Skeletal muscle cell (primary cell): Measurements from ENCODE around the genes HAND2 and SPATA4.

DNA sequence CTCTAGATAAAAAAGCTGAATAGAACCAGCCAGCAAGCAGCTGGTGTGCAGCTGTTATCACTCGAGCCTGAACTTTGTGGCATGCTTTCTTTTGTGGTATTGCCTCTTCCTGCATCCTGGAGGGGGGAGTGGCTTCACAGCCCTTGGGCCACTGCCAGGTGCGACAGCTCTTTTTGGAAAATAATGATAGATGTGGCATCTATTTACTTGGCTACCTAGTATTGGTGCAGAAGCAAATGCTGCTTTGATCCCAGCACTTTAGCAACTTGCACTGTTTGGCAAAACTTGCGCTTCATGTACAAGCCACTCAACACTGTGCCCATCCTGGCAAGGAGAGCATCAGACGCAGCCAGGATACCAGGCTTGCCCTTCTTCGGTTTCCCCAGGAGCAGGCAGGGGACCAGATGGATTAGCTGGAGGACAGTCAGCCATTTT is 69.4 kb downstream of the HMGB2 start:
- RRBS = no CpG with 5 or more reads among the region's 5 CpGs

DNA sequence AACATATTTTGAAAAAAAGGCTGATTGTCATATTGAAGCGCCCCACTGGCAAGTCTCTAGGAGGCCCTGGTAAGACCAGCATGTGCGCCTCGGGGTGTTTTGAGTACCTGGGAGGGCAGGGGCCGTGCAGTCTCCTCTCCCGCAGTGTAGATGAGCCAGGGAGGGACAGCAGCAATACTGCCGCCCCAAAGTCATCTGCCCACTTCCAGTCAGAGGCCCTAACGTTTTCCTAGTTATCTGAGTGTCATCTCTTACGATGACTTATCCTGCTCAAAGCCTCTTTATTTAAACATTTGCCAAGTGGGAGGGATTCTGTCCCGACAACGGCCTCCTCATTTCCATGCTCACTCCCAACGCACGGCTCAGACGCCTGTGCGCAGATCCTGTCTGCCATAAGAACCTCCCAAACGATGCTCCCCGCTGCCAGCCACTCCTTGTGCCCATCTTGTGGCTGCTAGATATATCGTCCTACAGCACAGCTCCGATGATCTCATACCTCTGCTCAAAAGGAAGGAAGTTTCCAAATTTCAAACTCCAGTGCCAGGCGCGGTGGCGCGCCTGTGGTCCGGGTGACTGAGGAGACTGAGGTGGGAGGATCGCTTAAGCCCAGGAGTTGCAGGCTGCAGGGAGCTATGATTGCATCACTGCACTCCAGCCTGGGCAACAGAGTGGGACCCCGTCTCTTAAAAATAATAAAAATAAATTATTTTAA is 17.2 kb upstream of the SCRG1 start:
- RRBS = no CpG with 5 or more reads among the region's 25 CpGs

DNA sequence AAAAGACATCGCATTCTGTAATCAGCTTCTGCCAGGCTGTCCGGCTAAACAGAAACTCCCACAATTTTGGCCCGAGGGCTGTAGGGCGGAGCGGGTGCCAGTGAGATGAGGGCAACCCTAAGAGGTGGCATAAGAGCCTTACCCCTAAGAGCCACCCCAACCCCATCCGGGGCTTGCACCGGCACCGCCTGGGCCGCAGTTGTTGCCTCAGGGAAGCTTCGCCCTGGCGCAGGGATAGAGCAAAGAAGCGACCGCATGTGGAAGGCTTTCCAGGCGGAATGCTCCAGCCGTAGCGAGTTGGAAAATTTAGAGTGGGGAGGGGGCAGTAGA is 8.3 kb downstream of the HAND2 start:
- RRBS = no CpG with 5 or more reads among the region's 16 CpGs

DNA sequence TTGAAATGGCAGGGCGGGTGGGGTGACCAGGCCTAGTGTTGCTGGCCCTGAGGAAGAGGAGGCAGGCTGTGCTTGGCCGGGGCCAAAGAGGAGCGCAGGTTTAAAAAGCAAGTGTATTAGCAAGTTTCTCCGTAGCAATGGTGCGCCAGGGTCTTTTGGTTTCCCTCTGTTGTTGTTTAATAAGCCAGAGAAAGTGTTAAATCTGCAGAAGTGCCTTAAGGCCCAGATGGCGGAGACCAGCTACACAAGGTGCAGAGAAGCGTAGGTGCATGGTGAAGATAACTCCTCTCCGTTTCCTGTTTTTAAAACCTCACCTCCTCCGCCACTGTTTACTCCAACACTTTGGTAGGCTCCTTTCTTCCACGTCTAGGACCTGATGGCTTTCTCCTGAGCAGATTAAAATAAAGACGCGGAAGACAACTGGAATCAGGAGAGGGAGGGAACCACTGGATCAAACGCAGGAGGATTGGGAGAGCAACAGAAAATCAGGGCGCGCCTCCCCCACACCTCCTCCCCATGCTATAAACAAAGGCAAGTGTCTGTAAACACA is 5.3 kb downstream of the HAND2 start:
- RRBS = no CpG with 5 or more reads among the region's 15 CpGs

- RRBS = 3% methylated on average over 2 of the region's 54 CpGs
These were observed at the start of gene HAND2 for GRCh38 chr4:173529902-173530853. Gene HAND2 (minus strand): TSS chr4:173530229.

DNA sequence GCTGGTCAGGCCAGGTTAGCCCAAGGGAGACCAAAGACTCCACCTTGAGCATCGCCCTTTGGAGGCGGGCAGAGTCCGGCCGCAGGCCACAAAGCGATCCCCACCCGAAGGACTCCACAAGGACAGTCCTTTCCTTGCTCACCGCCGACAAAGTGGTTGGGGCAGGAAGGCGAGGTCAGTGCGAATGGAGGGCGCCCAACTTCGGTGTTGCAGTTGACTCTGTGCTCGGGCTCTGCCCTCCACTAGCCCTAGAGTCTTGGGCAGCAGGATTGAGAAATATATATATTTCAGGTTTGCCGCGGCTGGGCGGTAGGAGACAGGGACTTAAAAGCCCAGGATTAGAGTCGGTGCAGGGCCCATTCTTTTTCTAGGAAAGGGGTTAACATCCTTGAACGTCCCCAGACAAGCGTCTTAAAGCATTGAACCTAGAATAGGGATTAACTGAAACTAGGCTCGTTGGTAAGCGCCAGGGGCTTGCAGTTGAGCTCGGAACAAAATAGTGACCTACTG is 1.6 kb upstream of the HAND2 start:
- RRBS = no CpG with 5 or more reads among the region's 22 CpGs

- RRBS = no CpG with 5 or more reads among the region's 28 CpGs
These were observed 78.7 kb upstream of the HAND2 start for GRCh38 chr4:173608440-173609376.

DNA sequence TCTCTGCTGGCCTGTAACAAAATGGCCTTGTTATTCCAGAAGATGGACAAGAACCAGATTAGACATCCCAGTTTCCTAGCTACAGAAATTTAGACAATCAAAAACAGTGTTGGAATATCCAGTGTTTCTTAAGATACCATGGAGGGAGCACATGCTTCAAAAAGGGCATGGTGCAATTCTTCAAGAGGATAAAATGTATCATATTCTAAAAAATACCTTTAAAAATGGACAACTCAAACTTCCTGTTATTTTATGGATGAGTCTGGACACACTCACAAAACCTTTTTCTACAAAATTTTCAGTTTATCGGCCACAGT is 294.4 kb downstream of the FBXO8 start:
- RRBS = no CpG with 5 or more reads among the region's 1 CpG

GRCh38 chr4:174778396-174778745 is 50.7 kb downstream of the GLRA3 start:
- RRBS = no CpG with 5 or more reads among the region's 16 CpGs

DNA sequence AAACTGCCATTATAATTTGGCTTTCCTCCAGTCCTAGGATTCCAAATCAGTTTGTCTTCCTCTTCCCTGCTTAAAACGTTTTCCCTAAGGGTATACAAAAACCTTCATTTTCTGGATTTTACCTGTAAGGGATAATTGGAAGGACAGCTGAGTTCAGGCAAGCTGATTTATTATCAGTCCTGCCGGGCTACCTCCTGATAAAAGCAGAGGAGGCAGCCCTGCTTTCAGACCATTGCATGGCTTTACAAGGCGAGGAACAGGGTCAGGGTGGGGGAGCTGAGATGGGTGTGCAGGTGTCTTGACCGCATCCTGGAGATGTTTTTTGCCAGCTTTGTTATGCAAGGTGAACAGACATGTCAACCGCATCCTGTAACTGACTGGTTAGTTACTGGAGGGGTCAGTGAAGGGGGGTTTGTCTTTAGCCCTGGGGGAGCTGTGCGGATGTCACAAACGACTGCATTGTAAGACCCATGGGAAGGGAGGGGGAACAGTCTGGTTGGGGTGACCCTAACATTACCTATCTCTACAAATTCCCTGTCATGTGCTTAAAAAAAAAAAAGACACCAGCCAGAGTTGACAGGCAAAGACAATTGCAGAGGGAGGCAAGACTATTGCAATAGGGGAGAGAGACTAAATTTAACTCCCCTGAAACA is 10.0 kb downstream of the ADAM29 start:
- RRBS = no CpG with 5 or more reads among the region's 7 CpGs

DNA sequence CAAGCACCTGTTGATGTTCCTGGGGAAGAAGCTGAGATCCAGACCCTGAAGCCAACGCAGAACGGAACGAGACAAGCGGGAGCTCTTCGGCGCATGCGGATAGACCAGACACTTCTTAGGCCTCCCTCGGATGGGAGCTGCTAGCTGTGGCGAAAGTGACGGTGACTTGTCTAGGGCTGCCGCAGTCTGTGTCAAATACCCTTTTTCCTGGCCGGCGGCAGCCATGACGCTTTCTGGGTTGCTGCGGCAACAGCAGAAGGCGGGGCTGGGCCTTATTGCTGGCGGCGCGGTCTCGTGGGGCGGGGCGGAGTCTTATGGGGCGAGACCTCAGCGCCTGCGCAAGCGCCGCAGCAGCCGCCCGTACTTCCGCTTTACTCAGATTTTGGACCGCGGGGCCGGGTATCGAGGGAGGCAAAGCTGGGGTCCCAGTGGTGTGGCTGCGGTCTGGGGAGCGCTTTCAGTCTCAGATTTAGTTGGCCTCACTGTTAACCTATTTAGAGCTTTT is at the start of gene SPATA4:
TSS of gene SPATA4 (minus strand) at position 248 of the 505 bp plus-strand sequence.
- RRBS = no CpG with 5 or more reads among the region's 36 CpGs

DNA sequence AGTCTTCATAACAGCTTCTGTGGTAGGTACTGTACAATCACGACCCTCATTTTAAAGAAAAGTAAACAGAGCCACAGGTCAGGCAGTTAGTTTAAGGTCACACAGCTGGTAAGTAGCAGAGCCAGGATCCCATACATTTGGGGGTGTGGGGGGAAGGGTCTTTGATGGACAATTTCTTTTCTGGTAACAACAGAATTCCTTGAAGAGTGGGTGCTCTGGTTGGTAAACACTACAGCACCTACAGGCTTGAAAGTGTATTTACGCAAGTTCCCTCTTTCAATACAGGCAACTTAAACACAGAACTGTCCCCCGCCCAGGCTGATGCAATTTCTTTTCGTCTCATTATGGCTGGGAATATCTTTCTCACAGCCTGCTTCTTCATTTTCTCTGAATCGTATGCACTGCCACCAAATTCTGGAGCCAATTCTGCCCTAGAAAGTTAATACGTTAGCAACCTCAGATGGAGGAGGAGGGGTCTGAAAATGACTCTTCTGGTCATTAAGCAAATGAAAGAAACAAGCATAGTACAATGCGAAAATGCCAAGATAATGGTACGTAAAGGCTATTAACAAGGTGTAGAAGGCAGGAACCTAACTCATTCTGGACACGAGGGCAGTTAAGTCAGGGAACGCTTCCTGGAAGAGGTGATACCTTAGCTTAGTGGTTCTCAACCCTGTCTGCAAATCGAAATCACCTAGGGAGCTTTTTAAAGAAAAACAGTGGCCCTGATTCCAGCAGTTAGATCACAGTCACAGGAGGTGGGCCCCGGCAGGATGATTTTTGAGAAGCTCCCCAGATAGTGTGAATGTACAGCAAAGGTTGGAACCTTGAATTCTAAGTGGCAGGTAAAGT is 1.1 kb downstream of the AGA start:
- RRBS = no CpG with 5 or more reads among the region's 12 CpGs

- RRBS = no CpG with 5 or more reads among the region's 4 CpGs
These were observed 1416.2 kb upstream of the TENM3 start for GRCh38 chr4:180826999-180827472.

DNA sequence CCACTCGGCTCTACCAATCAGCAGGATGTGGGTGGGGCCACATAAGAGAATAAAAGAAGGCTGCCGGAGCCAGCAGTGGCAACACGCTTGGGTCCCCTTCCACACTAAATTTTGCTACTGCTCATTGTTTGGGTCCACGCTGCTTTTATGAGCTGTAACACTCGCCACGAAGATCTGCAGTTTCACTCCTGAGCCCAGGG is 144.1 kb downstream of the TENM3 start:
- RRBS = no CpG with 5 or more reads among the region's 6 CpGs

- RRBS = 1% methylated on average over 12 of the region's 30 CpGs
These were observed 204.6 kb downstream of the TENM3 start for GRCh38 chr4:182447742-182448324.

DNA sequence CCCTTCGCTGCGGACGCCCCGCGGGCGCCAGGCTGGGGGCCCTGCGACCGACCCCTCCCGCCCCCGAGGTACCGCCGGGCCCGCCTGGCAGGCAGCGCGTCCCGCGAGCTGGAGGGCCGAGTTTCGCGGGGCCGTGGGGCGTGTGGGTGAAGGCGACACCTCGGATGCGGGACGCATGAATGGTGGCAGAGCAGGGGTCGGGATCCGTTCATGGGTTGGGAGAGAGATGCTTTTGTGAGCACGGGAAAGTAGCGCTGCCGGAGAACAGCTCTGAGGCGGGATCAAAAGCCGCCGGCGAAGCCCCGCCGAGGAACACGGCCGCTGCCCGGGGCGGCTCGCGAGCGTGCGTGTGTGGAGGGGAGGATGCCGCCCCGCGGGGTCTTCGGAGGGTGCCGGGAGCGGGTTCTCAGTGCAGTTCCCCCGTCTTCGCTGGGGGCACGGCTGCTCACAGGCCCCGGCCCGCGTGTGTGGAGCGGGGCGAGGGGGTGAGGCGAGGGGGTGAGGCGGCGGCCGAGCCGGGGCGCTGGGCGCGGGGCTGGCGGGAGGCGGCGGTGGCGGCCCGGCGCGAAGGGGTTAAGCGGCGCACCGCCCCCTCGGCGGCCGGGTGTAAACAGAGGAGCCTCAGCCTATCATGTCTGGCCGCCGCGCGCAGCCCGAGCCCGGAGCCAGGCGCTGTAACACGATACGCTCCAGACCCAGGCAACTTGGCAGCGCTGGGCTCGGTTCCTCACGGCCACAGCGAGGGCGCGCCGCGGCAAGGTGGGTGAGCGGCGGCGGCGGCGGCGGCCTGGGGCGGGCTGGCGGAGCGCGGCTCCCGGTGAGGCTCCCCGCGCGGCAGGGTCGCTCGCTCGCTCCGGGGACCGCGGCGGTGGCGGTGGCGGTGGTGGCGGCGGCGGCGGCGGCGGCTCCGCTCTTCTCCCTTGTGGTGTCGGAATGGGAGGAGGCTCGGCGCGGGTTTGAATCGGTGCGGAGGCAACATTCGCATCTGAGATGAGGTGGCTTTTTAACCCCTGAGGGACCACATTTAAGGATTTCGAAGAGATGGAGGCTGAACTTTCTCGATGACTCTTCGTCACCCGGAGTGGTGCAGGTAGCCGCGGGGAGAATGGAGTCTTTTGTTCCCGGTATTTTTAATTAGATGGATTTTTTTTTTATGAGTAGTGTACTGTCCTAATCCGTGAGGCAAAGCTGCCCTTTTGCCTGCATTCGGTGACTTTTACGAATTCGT is 205.5 kb downstream of the TENM3 start:
- RRBS = under 1% methylated on average over 58 of the region's 145 CpGs

DNA sequence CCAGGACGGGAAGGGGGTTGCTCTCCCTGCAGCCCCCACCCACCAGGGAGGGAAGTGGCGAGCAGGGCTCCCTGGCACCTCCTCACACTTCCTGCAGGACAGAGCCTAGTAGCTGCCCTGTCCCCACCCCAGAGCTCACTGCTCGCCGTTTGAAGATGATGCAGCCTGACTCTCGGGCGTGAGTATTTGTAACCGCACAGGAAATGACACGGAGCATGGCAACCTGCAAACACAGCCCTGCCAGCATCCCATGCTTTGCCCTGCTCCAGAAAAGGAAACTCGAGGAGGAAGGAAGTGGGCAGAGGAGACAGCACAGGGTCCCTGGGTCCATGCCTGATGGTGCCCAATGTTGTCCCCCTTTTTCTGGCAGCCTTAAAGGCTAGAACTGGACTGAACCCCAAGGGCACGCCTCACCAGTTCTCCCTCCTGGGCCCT is 108.0 kb downstream of the DCTD start:
- RRBS = no CpG with 5 or more reads among the region's 10 CpGs

DNA sequence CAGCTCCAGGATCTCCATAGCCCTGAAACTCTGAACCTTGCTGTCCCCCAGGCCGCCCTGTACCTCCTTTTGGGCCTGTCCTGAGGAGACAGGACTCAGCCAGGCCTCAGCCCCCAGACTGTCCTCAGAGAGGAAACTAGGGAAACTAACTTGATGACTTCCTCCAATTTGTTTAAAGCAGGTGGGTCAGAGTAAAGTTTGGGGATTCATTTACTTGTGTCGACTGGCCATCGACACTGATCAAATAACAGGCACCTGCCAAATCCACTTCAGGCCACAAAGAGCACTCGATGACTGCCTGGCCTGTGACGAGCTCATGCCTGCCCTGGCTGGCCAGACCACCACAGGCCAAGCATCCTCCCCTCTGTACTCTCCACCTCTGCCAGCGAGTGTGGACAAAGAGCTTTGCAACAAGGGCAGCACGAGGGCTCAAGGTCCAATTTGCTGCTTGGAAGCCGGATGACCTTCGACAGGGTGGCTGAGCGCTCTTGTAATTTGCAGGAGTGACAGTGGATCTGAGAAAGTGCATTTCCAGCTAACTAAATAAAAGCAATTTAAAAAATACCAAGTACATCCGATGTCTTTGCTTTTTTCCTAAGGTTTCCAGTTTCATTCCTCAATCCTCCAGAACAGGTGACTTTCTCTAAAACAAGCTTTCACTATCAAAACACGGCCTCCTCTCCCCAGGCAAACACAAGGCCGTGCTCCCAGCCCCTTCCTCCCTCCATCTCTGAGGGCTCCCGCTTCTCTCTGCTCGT is 19.1 kb downstream of the DCTD start:
- RRBS = no CpG with 5 or more reads among the region's 15 CpGs

GRCh38 chr4:182917050-182917202 is 260 bp downstream of the DCTD start:
- RRBS = no CpG with 5 or more reads among the region's 21 CpGs

DNA sequence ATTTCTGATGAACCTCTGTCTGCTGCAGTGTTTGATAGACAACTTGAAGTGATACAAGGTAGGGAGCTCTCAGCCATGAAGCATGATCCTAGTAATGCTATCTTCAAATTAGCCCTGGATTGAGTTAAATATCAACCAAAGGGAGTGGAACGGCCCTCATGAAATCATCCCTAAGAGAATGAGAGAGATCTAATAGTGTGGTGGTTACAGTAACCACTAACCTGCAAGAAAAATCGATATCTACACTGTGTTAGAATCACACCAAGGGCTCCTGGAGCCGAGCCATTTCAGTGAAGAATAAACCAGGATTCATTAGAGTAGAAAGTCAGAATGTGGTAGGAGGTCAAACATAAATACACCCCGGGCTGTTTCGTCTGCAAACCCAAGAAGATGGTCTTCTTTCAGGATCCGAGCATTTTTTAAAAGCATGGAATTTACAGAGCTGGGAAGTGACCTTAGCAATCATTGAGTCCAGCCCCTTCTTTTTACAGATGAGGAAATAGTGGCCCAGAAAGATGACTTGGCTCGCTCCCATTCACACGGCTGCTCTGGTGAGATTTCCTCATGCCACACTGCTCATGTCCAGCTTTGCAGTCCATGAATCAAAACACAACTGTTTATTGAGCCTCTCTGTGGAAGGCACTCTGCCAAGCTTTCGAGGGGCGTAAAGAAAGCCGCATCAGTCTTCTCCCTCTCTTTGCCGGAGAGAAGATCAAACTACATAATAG is 5.5 kb upstream of the DCTD start:
- RRBS = no CpG with 5 or more reads among the region's 12 CpGs